ENCODE results near the gene TRIO.

GRCh38 chr5:6582918-6584078 lies 49.5 kb downstream of the NSUN2 start:
- PRO-cap: unidirectional peak, plus-strand start at chr5:6583273

DNA sequence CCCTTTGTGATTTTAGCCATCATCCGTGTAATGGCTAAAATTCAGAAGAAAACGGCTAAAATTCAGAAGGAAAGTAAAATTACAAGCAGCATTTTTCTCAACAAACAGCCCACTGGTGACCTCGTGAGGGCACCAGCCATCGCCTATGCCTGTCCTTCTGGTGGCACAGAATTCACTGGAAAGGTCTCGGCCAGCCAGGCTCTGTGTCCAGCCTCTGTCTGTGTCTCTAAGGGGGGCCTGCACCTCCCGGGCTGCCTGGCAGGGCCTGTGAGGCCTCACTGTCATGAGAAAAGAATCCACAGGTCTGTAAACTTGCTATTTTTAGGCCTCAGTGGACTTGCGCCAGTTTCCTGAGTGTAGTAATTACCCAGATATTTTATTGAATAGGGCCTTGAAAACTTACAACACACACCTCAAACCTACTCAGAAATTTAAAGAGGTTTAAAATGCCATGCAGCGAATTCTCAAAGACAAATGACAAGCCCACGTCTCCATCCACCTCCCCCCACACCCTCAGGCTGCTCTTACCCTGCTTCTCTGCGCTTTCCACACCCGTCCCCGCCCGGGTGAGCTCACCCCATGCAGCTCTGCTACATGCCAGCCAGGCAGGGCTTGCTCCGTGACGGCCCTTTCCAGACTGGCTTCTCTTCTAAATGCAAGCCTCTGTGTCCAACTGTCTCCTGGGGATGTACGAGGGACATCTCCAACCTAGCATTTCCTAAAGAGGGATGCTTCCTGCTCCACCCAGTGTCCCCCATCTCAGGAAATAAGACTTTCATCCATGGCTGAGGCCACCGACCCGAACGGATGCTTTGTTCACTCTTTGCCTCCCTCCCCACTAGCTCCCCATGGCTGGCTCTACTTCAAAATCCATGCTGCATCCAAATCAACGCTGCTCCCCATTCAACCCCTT lies 8.8 kb upstream of the TENT4A start:
- PRO-cap: no peak

- PRO-cap: no peak
Observed at GRCh38 chr5:6711936-6712830, 1.0 kb upstream of the TENT4A start.

DNA sequence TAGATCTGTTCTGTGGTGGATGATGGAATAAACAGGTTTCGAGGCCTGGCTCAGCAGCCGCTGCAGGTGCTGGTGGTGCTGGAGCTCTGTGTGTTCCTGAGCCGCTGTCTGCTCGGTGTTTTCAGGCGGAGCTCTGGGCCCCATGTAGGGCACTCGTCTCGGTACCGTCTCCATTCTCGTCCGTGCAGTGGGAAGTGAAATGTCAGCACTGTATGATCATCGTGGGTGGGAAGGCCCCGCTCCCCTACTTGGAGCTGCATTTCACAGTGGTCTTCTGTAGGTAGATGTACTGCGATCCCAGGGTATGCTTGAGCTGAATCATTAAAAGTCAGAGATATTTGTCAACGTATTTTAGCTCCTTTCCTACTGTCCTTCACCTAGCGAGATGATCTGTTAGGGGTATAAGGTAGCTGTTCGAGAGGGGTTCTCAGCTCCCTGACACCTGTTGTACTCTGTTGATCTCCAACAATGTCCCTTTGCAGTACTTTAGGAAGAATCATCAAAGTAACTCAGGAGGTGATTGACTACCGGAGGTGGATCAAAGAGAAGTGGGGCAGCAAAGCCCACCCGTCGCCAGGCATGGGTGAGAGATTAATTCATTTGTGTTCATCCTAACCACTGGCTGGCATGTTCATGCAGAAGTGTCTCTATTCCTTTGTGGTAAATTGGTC lies 36.0 kb downstream of the TENT4A start:
- PRO-cap: no peak

- PRO-cap: no peak
Observed at GRCh38 chr5:7146938-7147306, 249.0 kb upstream of the ADCY2 start.

DNA sequence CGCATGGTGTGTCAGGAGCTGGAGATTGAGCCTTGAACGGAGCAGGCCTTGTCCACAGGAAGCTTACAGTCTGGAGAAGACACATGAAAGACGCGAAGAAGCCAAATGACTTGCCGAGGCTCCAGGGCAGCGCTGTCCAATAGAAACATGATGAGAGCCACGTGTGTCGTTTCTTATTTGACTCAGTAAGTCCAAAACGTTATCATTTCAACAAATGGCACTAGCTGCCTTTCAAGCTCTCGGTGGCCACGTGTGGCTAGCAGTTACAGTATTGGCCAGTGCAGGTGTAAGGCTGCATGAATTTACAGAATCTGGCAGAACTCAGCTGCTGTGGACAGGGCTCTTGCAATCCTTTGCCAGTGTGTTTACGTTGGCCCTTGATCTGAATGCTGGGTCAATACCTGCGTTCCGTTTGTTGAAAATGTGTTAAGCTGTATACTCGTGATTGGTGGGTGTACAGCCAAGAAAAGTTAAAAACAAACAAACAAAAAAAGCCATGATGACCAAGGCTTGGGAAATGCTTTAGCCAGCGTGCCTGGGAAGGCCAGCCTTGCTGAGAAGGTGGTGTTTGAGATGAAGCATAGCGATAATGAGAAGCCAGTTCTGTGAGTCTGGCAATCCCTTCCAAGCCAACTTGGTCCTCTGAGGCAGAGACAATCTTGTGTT lies 601 bp upstream of the CFAP90 start:
- PRO-cap: no peak

DNA sequence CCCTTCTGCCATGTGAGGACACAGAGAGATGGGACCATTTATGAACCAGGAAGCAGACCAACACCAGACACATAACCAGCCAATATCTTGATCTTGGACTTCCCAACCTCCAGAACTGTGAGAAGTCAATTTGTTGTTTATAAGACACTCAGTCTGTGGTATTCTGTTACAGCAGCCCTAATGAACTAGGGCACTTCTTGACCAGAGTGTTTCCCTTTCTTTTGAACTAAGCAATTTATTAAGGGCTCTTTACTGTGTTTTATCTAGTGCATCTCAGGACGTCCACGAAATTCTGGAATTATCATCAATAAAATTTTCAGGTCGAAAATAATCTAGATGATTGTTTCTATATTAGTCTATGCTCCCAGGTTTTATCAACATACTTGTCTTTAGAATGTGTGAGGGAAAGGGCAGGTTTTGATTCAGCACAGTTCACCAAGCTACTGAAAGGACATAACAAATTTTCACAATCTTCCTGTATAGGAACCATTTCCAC lies 761.7 kb downstream of the SEMA5A start:
- PRO-cap: no peak

DNA sequence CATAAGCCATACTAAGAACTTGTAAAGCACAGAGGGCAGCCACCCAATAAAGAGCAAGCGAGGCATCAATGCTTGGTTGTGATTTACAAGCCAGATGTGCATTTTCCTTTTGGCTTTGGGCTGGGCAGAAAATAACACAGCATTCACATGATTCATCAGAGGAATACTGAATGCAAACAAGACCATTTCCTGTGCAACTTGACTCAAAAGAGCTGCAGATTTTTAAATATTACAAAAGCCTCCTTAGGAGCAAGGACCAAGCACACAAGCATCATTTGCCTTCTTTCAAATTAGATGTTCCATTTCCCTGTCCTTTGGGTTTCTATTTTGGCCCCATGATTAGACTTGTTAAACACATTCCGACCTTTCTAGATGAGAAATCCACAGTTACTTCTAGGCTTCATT lies 207.9 kb downstream of the SEMA5A start:
- PRO-cap: no peak

GRCh38 chr5:10016412-10016887 lies 233.2 kb downstream of the ATPSCKMT start:
- PRO-cap: no peak

DNA sequence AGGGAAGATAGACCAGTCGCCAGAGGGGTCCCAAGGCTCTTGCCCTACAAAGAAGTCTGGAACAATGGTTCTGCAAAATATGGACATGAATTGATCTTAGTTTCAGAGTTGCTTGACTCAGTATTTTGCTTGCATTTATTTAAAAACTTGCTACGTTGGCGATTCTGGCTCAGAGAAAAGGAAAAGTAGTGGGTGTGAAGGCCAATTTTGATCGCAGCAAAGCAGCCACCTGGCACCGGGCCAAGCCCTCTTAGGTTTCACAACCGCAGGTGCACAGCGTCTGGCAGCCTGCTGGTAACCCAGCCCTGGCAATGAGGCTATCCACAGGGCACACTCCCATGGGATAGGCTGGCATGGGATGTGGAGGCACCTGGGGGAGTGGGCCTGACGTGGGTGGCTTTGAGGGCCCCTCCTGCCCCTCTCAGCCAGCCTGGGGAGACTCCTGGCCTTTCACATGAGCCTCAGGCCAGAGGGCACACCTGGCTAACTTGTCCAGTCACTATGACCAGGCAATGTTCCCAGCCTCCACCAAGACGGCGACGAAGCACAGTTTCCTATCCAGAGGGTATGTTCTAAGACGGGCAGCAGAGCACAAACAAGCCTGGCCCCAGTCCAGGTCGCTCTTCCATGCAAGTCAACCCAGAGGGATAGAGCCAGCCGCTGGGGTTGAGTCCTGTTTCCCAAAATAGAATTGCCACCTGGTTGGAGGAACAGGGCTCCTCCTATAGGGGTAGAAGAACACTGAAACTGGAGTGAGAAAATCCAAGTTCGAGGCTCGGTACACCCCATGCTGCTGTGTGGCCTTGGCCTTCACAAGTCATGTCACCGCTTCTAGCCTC lies 19.0 kb downstream of the CMBL start:
- PRO-cap: no peak

DNA sequence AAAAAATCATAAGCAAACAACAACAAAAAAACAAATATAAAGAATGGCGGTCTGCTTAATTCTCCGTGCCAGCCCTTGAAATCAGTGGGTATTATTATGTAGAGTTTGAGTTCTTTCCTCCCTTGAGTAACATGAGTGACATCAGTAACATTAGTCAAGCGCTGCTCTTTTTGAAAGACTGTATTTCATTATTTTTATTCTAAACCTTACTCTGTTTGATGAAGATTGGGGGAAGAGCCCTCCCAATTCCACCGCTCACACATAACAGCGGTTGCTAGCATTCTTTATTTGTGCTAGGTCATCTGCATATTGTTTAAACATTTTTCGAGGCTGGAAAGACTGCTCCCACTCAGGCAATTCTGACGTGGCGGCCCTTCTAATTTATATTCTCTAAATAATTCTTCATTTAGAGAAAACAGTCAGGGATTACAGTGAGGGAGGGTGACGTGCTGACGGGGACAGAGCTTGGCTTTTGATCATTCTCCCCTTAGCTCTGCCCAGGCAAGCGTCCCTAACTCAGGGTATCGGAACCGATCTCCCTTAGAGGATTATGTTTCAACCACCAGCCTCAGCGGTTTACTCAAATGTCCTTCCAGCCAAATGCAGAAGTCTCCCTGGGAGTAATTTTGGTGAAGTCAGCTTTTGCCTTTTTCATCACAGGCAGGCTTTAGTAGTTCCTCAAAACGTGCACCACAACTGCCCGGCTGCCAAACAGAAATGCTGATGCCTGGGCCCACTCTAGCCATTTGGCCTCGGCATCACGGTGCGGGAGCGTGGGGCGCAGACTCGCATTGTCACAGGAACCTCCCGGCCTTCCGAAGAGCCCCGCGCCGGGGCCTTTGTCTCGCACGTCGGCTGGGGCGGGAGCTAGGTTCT lies 721 bp upstream of the MARCHF6 start:
- PRO-cap: unidirectional peak, minus-strand start at position 841 of the sequence

DNA sequence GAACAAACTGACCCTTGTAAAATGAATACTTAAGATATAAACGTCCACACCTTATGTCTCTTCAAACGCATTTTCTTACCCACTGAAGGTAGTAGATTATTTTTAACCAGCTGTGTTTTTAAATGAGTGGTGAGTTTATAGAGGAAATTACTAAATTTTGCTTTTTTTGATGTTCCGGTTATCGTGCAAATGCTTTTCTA lies 989 bp downstream of the MARCHF6 start:
- PRO-cap: no peak

DNA sequence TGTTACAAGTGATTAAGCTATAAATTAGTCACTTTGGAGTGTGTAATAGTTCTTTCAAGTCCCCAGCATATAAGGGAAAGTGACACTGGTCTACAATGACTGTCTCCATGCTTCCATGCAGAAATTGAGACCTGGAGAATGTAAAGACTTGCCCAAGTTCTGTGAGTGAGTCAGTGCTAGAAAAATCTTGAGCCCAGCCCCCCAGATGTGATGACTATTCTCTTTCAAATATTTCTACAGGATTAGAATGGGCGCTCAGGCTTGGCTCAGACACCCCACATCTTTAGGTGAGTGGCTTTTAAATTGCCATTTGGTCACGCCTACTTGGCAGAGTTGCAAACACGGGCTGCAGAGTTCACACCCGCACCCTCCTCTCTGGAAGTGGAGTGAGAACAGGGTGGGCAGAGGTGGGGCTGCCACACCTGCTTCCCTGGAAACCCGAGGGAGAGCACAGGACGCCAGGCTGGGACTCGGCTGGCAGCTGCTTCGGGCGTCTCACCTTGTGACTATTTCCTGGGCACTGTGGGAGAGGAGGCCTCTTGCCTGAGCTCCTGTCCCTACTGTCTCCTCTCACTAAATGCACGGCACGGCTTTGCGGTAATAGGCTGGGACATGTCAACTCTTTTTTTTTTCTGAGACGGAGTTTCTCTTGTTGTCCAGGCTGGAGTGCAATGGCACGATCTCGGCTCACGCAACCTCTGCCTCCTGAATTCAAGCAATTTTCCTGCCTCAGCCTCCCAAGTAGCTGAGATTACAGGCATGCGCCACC lies 37.6 kb downstream of the ROPN1L start:
- PRO-cap: no peak

DNA sequence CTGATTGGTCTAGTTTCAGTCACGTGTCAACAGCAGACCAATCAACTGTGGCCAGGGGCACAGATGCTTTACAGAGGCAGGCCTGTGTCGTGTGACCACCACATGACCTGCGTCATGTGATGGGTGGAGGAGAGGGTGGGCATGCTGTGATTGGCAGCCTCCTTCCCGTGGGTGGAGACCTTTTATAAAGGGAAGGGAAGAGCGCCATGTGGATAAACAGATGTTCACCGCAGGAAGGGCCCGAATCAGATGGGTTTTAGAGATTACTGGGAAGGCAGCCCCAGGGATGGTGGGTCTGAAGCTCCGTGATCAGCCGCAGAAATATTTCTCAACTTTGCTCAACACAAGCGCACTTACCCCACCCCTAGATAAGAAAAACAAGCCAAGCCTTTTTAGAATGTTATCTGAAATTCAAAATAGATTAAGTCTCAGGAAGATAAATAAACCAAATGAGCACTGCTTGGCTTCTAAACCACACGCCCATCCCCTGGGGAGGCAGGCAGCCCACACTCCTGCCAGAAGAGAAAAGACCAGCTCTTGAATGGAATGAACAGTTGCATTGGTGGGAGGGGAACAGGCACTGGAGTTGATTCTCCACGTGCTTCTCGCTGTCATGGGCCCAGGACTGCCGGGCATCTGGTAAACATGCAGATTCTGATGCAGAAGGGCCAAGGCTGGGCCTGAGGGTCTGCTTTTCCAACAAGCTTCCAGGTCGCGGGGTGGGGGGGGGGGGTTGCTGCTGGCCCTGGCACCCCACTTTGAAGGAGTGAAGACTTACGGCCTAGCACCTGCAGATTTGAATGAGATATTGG lies 43.7 kb downstream of the ROPN1L start:
- PRO-cap: no peak

DNA sequence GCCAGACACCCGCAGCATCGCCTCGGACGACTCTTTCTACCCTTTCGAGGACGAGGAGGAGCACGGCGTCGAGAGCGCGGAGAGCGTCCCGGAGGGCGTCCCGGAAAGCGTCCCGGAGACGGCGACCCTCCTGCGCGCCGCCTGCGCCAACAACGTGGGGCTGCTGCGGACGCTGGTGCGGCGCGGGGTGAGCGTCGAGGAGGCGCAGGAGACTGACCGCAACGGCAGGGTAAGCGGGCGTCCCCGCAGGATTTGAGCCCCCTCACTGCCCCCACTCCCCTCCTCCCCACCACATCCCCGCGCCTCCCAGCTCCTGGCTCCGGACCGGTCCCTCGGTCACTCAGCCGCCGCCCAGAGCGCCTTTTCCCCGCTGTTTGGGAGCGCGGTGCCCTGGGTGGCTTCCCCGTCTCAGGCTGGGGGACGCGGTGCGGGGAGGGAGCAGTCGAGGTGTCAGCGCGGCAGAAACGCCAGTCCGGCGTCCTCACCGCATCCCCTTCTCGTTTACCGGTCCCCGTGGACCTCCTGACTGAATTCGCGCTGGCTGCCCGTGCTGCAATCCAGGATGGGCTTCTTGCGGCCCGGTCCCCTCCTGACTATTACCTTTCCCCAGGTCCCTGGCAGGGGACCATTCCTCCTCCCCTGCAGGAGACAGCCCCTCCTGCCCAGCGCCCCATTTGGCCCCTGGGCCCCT lies 880 bp downstream of the ANKRD33B start:
- PRO-cap: no peak

DNA sequence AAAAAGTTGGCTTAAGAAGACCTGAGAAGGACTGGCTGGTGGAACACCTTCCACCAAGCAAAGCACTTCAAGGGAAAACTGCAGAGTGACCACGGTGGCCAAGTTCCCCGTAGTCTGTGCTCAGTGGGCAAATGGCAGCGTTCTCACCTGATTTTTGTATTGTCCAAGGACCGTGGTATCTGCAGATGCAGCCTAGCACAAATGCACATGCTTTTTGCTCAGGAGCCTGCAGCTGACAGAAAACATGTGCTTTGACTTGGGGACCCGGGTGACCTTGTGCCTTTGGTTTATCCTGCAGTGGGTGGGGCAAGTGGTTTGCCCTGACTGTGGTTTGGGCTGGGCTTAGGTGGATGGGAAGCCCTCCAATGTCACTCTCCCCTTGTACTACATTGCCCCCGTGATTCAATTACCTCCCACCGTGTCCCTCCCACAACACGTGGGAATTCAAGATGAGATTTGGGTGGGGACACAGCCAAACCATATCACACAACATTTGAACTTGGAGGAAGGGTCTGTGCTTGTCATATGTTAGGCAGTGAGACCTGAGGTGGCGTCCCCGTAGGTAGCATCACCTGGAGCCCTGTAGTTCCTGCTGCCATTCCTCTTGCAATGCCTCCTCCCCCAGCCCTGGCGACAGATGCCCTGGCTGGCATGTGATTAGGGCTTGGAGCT lies 1.9 kb downstream of the ANKRD33B start:
- PRO-cap: unidirectional peak, minus-strand start at position 611 of the sequence

DNA sequence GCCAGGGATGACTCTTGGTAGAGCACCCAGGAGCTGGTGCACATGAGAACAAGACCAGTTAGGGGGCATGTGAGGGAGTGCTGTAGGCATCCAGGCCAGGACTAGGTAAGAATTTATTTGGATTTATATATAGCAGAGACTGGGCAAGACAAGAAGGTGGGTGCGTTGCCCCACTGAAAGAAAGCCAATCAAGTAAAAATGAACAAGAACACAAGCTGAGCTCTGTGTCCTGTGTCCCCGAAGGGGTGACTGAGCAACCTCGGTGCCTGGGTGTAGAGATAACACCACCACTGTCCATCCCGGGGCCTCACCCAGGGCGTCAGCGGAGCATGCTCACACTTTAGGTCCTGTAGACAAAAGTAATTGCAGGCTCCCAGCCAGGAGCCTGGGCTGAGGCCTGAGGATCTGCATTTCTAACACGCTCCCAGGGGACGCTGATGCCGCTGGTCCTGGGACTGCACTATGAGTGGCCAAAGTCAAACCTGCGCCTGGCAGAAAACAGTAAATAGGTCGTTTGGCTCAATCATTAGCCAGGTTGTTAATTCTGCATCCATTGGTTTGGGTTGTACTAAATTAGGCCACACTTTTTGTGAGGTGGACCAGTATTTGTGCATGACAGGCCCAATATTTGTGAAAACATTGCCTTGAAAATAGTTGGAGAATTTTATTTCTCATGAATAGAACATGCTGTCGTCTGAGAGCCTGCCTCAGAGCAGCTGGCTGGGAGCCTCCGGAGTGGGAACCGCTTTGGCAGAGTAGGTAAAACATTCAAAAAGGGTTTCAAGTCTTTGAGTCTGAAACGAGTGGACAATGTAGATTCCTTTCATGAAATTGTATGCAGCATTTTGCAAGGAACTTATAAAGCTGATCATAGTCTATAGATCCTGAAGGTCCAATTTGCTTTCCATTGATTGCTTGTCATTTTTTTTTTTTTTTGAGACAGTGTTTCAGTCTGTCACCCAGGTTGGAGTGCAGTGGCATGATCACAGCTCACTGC lies 38.3 kb downstream of the ANKRD33B start:
- PRO-cap: no peak

DNA sequence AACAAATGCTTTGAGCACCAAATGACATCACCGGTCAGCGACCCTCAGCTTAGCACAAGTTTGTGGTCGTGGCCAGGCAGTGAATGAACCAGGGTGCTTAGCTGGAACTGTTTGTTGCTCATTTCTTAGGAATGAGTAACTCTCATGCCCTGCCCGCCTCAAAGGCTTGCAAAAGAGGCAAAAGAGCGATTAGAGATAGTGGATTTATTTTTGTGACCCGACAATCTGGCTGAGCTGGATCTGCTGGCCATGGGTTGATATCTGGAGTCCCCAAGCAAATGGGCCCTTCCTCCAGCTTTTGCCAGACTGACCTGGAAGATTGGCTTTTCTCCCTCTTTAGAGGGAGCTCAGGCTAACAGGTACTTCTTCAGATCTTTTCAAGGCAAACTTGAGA lies 58.8 kb downstream of the DAP start:
- PRO-cap: no peak

GRCh38 chr5:14142870-14143663 lies at the start of gene TRIO:
TRIO (plus strand) TSS chr5:14143342.
- PRO-cap: bidirectional peak, plus-strand start at chr5:14143342, minus-strand start at chr5:14143138

DNA sequence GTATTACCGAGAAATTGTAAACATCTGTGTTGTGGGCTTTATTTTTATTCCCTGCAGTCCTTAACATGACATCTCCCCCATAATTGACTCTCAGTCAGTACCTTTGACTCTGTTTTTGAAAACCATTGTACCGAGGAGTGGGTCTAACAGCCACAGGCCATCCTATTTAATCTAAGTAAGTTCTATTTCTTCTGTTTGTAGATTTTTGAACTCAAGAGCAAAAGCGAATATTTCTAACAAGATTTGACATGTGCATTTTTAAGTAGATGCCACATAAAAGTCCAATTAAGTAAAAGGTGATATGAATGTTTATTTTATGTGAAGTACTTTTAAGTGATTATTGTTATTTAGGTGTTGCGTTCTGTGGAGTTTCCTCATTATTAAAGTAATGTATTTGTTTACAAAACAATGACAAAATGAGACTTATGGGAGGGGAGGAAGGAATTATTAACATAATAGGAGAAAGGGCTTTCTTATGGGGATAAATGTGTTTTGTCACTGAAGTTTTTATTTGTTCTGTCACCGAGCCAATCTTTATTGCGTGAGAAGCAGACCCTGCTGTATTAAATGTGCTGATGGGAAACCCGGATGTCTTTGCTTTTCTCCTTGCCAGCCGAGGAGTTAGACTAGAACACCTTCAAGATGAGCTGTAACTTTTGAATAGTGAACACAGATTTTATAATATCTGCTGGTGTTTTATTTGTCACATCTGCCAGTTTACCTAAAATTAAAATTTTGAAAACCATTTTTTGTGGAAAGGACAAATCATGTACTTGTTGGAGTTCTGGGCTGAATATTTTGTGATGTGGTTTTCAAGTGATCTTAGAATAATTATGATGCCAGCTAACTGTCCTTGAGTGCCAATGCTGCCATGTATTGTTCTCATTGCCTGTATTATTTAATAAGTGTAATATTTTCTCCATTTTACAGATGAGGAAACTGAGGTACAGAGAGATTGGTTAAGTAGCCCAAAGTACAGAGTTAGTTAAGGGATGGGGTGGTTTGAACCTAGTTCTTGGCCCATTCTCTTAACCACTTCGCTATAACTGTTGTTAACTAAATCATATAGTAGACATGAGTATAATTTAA lies 44.6 kb downstream of the TRIO start:
- PRO-cap: no peak

Measured in tibial artery (tissue), 1 donor.